Right atrium auricular region (tissue), 2 donors: ENCODE measurements around the genes TICAM1 and NRTN.

DNA sequence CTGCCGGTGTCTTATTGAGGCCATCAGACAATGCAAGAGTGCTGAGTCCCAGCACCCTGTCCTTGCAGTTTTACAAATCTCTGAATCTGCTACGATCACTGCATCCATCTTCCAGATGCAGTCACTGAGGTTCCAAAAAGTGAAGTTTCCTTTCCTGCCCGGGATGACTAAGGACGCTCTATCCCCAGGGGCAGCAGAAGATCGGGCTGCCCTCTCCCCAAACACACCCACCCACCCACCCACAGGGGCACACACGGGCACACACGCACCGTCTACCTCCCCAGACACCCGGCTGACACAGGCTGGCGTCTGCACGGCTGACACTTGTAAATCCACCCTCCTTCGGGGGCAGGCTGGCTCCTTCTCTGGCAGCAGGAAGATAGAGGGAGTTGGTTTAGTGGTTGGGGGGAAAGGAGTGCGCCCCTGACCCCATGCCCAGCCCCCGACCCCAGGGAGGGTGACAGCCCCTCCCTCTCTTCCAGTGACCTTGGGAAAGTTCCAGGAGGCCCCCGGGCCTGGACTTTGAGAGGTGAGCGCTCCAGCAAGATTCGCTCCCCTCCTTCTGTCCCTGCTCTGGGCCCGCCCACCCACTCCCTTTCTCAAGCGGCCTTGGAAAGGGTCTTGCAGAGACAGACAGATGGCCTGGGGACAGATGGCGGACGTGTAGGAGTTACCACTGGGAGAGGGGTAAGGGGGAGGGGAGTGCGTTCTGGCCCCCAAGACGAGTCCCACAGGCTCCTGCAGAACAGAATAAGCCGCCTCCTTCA, 3.9 kb upstream of the TNFAIP8L1 start:
- PRO-cap = no peak
- RAMPAGE, long total RNA, 2 experiments = no peak in any of the 2 experiments

GRCh38 chr19:4676724-4677465, 6.8 kb upstream of the MYDGF start:
- PRO-cap = no peak
- RAMPAGE, long total RNA, 2 experiments = no peak in any of the 2 experiments

- PRO-cap = no peak
- RAMPAGE, long total RNA, 2 experiments = no peak in any of the 2 experiments
Observed at GRCh38 chr19:4707188-4707725, 16.4 kb downstream of the DPP9 start.

DNA sequence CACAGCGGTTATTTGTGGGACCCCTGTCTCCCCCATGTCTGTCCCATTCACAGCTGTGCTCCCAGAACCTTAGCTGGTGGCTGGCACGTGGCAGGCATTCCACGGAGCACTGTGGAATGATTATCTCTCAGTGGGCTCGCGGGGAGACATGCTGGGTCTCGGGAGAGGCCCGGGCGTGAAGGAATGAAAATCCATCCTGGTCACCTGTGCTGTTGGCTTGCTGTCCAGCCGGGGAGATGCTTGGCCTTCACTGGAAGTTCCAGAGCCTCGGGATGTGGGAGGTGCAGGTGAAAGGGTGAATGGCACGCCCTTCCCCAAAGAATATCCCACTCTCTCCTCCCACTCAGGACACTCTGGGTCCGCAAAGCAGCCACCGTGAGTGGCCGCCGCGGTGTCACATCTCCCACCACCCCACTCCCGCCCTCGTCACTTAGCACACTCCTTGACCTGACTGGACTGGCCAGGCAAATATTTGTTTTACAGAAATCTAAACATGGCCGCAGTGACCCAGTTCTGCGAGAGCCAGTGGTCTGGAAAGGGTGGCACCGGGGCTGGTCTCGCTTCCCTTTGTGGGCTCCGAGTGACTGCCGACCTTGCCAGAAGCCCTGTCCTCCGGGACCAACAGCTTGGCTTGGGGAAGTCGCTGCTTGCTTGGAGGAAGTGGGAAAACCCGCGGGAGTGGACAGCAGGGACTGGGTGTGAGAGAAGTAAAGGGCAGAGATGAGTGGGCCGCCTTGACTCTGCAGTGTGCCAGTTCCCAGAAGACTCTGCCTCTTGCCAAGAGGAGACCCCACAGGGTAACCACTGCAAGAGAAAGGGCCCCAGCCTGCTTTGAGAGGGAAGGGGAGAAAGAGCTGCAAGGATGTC, 7.9 kb downstream of the DPP9 start:
- PRO-cap = no peak
- RAMPAGE, long total RNA, 2 experiments = no peak in any of the 2 experiments

GRCh38 chr19:4817515-4818636, 13.6 kb downstream of the TICAM1 start:
- PRO-cap = no peak
- RAMPAGE, long total RNA, 2 experiments = no peak in any of the 2 experiments

DNA sequence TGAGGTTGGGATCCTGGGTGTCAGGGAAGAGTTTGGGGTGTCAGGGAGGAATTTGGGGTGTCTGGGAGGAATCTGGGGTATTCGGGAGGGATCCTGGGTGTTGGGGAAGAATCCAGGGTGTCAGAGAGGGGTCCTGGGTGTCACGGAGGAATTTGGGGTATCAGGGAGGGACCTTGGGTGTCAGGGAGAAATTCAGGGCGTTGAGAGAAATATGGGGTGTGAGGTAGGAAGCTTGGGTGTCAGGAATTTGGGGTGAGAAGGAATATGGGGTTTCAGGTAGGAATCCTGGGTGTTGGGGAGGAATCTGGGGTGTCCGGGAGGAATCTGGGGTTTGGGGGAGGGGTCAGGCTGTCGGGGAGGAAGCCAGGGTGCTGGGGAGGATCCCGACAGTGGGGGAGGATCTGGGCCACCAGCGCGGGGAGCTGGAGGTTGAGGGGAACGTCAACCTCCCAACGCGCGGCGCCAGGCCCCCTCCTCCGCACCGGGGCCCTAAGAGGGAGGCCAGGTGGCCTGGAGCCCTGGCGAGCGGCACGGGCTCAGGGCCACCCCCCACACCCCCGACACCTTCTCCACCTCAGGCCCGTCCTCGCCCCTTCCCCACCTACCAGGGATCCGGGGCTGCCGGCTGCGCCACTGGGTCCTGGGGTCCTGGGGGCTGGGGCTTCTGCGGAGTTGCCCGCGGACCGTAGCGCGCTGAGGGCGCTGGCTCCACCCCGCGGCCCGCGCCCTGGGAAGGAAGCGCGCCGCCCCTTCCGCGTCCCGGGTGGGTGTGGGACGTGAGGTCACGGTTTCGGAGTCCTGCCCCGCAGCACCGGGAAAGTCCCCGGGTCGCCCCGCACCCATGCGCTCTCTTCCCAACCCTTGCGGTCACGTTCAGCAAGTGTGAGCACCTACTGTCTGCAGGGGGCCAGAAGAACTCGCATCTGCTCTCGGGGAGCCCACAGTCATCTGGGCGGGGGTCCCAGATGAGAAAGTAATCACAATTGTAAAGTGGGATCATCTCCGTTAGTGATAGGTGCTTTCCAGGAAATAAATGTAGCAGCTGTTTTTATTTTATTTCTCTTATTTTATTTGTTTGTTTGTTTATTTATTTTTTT, at the start of gene TICAM1:
Gene TICAM1 (minus strand): TSS at position 704 of the 1,097 bp plus-strand sequence.
- PRO-cap = bidirectional peak, plus-strand start at position 796 of the sequence, minus-strand start at position 704 of the sequence
- RAMPAGE, long total RNA, 2 experiments = start-site peak on the minus strand in 2 of 2 experiments, centred at positions 704 to 710 of the sequence, 71 to 210 reads per replicate

DNA sequence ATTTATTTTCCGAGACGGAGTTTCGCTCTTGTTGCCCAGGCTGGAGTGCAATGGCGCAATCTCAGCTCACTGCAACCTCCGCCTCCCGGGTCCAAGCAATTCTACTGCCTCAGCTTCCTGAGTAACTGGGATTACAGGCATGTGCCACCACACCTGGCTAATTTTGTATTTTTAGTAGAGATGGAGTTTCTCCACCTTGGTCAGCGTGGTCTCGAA, 502 bp upstream of the TICAM1 start:
- PRO-cap = no peak
- RAMPAGE, long total RNA, 2 experiments = no peak in any of the 2 experiments

- PRO-cap = no peak
- RAMPAGE, long total RNA, 2 experiments = no peak in any of the 2 experiments
Observed at GRCh38 chr19:4897121-4897547, 5.6 kb downstream of the ARRDC5 start.

GRCh38 chr19:4916267-4917339, 7.3 kb downstream of the UHRF1 start:
- PRO-cap = no peak
- RAMPAGE, long total RNA, 2 experiments = no peak in any of the 2 experiments

GRCh38 chr19:4927423-4927913, 18.2 kb downstream of the UHRF1 start:
- PRO-cap = no peak
- RAMPAGE, long total RNA, 2 experiments = no peak in any of the 2 experiments

GRCh38 chr19:5005750-5006358, 36.9 kb downstream of the KDM4B start:
- PRO-cap = no peak
- RAMPAGE, long total RNA, 2 experiments = no peak in any of the 2 experiments

DNA sequence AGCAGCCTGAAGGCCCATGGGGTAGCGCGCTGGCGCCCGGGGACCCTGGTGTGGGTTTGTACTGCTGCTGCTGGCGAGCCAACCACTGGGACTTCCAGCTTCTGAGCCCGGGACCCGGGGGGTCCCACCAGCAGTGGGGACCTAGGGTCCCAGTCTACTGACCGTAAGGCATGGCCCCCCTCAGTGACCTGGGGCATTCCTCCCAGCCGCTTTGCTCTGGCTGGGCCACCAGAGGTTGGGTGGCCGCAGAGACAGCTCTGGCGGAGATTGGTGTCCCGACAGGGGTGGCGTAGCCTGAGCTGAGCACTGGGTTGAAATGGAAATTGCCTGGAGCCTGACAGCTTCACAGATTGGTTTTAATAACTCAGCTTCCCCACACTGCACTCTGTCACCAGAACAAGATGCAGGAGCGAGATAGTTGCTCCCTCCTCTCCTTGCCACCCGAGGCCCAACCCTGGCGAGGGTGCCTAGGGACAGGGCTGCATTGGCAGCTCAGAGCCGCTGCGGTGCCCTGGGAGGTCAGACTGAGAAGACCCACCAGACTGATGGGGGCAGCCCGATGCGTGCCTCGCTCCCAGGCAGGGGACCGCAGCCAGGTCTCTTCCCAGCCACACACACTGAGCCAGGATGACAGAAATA, 84.0 kb downstream of the KDM4B start:
- PRO-cap = no peak
- RAMPAGE, long total RNA, 2 experiments = no peak in any of the 2 experiments

DNA sequence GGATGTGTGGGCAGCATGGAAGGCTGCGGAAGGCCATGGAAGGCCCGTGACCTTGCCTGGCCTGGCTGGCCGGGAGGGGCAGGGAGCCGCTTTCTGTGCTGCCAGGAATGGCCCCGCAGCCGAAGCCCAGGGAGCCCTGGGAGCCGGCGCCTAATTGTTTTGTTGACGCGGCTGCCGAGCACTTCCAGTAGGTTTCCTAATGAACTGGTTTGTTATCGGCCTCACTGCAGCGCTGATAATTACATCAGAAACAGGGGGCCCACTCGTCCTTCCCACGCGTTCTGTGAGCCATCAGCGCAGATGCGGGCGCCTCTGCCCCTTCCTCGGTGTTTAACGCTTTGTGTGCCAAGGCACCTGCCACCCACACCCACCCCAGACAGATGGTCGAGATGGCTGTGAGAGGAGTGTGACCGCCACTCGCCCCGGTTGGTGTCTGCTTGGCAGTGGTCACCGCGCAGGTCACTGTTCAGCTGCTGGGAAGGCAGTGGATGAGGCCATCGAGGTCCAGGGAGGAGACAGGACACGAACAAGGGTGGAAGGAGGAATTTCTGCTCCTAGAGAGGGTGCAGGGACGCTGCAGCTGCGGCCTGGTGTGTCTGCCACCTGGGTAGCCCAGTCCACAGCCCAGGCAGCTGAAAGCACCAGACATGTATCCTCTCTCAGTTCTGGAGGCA, 124.5 kb downstream of the KDM4B start:
- PRO-cap = no peak
- RAMPAGE, long total RNA, 2 experiments = no peak in any of the 2 experiments

- PRO-cap = no peak
- RAMPAGE, long total RNA, 2 experiments = no peak in any of the 2 experiments
Observed at GRCh38 chr19:5110430-5110947, 141.6 kb downstream of the KDM4B start.

GRCh38 chr19:5127627-5128371, 158.9 kb downstream of the KDM4B start:
- PRO-cap = no peak
- RAMPAGE, long total RNA, 2 experiments = no peak in any of the 2 experiments

DNA sequence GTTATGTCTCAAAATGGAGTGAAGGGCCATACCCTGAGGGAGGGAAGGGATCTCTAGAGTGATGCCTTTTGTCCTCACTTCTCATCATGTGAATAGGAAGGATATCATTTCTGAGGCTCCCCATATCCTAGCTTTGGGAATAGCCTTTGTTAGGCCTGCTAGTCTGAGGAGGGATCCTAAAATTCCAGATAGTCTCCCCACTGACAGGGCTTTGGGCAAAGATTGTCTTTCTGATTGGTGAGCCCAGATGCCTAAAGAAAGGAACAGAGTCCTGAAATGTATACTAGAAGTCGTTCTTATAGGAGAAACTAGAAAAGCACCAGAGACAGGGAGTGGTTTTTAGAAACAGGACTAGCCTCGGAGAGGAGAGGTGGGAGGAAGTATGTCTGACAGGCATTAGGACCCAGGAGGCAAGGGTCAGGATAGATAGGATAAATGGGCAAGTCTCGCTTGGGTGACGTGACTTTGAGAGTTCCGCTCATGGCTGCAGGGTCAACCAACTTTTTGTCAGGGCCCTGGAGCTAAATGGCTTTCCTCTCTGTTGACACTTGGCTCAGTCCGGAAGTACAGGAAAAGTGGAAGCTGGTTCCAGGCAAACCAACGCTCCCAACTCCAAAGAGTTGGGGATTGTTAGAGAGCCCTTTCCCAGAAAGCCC, 175.9 kb downstream of the PTPRS start:
- PRO-cap = no peak
- RAMPAGE, long total RNA, 2 experiments = no peak in any of the 2 experiments

- PRO-cap = no peak
- RAMPAGE, long total RNA, 2 experiments = no peak in any of the 2 experiments
Observed at GRCh38 chr19:5229308-5229906, 111.2 kb downstream of the PTPRS start.

GRCh38 chr19:5635049-5635981, 12.4 kb downstream of the SAFB start:
- PRO-cap = no peak
- RAMPAGE, long total RNA, 2 experiments = no peak in any of the 2 experiments

DNA sequence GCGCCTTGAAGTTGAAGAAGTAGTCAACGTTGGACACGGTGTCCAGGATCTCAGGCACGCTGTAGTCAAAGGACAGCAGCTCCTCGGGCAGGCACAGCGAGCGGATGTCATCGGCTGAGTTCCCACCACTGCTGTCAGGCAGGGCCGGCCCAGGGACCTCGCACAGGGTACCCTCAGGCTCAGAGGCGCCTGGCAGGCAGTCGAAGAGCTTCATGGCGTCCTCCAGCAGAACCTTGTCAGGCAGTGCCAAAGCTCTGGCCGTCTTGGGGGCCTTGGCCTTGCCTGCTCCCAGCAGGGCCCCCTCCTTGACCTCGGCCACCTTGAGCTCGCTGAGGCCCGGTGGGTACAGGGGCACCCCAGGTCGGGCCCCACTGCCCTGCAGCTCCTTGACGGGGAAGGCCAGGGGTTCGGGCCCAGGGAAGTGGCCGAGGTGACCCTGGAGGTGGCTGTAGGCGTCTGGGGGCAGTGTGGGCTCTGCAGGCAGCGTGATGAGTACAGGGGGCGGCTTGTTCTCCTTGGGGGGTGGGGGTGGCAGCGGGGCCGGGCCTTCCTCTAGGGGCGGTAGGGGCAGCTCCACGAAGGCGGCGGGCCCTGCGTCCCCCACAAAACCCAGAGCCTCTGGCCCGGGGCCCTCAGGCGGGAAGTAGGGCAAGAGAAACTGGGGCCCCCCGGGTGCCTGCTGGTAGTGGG, 1.2 kb downstream of the PRR22 start:
- PRO-cap = no peak
- RAMPAGE, long total RNA, 2 experiments = no peak in any of the 2 experiments

DNA sequence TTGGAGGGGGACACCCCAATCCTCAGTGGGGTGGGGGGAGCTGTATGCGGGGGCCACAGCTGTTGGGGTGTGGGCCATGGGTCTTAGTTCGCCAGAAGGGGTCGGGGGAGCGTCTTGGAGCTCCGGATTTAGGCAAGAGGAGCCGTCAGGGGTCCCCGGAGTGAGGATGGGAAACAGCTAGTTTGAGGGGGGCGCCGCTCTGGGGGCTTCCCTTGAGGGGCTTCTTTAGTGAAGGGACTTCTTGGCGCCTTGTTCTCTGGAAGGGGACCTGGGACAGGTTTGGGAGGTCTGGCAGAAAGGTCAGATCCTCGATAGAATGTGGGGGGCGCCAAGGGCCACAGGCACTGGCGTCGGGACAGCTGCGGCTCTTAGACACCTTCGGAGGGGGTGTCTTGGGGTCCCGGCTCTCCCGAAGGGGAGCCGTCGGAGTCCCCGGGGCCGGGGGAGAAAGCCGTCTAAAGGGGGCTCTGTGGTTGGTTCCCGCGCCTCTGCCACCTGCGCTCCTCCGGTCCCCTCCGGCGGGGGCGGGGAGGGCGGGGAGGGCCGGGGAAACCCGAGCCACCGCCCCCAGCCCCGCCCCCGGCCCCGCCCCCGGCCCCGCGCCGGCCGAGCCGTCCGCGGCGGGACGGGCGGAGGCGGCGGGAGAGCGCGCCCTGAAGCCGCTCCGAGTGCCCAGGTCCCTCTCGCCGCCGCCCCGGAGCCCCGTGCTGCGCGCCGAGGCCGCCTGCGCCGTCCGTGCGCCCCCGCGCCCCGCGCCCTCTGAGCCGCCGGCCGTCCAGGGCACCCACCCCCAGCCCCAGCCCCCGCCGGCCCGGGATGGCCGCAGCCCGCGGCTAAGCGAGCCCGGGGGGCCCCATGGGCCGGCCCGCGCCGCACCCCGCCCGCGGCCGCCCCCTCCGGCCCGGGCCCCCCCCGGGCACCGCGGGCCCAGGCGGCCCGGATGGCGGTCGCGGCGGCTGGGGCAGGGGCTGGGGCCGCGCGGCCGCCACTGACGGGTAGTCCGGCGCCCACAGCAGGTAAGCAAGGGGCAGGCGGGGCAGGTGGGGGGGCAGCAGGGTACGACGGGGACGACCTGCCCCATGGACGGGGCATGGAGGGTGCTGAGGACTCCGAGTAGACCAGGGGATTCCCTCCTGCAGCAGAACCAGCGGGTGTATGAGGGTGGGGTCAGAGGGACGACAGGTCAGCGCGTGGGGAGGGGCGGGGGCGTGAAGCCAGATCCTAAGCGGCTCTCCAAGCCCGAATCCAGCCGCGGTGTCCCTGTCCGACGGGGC, at the start of gene NRTN:
Gene NRTN (plus strand): TSS at position 632 of the 1,274 bp plus-strand sequence.
- PRO-cap = bidirectional peak, plus-strand start at position 629 of the sequence, minus-strand start at position 511 of the sequence; unidirectional peak, plus-strand start at position 919 of the sequence
- RAMPAGE, long total RNA, 2 experiments = no peak in any of the 2 experiments